AG04450 (cell line): ENCODE results near the genes KRT83, KRT75 and KRT4.

DNA sequence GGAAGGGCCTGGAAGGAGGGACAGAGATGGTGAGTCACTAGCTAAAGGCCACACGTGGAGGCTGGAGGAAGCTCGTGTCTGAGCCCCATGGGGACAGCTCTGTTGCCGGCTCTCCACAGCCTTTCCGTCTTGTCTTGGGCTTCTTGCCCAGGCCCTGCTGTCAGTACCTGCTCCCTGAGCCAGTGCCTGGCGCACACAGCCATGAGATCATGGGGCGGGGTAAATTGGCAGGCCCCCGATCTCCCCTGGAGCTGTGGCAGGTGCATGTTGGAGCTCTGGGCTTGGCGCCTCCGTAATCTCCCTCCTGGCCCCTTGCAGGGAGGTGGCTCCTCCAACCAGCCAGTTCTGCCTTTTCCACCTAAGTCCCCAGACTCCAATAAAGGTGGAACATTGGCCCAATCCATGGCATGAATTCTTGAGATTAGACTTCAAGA, 16.1 kb upstream of the KRT80 start:
- CAGE, long polyA plus RNA: no peak
- RRBS: no CpG with 5 or more reads among the region's 9 CpGs

GRCh38 chr12:52217084-52217691, 15.9 kb upstream of the KRT7 start:
- CAGE, long polyA plus RNA: no peak
- RRBS: no CpG with 5 or more reads among the region's 6 CpGs

- CAGE, long polyA plus RNA: no peak
- RRBS: 23% methylated on average over 19 of the region's 61 CpGs
Observed at GRCh38 chr12:52233321-52234186, 511 bp downstream of the KRT7 start.

DNA sequence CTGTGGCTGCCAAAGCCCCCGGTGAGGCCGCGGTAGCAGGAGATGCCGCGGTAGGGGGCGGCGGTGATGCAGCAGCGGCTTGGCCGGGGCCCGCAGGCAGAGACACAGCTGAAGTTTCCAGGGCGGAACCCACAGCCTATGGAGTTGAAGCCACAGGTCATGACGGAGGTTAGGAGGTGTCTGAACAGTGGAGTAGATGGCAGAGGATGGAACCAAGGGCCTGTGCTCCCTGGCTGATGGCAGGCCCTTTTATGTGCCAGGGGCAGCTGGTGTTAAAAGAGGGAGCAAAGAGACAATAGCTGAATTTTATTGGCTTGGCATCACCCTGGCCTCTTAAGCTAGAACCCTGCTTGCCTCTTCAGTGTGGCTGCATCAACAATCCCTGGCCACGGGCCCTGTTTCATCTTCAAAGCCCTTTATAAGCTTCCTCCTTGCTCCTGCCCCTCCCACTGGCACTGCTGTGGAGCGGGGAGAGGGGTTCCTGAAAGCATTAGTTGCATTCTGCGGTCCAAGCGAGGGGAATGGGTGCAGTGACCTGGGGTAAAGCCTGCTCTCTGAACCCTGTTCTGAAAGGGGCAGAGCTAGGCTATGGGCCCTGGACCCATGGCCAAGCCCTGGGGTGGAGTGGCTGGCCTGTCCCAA, at the start of gene KRT83:
KRT83 (minus strand) TSS at position 224 of the 642 bp plus-strand sequence.
- CAGE, long polyA plus RNA: no peak
- RRBS: 23% methylated on average over 4 of the region's 16 CpGs

DNA sequence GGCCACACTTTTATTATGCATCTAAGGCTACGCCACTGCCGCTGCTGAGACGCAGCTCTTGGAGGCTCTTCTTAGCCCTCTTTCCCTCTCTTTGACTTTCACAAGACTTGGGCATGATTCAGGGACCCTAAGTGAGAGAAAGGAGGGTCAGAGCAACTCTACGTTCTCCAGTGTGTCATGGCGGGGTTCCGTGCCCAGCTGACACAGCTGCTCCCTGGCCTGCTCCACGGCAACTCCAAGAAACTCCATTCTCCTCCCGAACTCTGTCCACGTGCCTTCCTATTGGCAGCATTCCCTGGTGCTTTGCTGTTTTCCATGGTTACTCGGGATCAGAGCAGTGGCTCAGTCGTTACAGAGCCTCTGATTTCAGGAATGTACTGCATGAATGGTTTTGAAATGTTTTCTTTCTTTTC, 3.9 kb upstream of the KRT85 start:
- CAGE, long polyA plus RNA: no peak
- RRBS: no CpG with 5 or more reads among the region's 11 CpGs

- CAGE, long polyA plus RNA: no peak
- RRBS: 83% methylated on average over 5 of the region's 15 CpGs
Observed at GRCh38 chr12:52434154-52434565, at the start of gene KRT75. Gene KRT75 (minus strand): TSS chr12:52434371.

GRCh38 chr12:52494151-52495029, 1.3 kb upstream of the KRT6A start:
- CAGE, long polyA plus RNA: no peak
- RRBS: no CpG with 5 or more reads among the region's 6 CpGs

- CAGE, long polyA plus RNA: no peak
- RRBS: no CpG with 5 or more reads among the region's 7 CpGs
Observed at GRCh38 chr12:52497870-52498378, 4.9 kb upstream of the KRT6A start.

DNA sequence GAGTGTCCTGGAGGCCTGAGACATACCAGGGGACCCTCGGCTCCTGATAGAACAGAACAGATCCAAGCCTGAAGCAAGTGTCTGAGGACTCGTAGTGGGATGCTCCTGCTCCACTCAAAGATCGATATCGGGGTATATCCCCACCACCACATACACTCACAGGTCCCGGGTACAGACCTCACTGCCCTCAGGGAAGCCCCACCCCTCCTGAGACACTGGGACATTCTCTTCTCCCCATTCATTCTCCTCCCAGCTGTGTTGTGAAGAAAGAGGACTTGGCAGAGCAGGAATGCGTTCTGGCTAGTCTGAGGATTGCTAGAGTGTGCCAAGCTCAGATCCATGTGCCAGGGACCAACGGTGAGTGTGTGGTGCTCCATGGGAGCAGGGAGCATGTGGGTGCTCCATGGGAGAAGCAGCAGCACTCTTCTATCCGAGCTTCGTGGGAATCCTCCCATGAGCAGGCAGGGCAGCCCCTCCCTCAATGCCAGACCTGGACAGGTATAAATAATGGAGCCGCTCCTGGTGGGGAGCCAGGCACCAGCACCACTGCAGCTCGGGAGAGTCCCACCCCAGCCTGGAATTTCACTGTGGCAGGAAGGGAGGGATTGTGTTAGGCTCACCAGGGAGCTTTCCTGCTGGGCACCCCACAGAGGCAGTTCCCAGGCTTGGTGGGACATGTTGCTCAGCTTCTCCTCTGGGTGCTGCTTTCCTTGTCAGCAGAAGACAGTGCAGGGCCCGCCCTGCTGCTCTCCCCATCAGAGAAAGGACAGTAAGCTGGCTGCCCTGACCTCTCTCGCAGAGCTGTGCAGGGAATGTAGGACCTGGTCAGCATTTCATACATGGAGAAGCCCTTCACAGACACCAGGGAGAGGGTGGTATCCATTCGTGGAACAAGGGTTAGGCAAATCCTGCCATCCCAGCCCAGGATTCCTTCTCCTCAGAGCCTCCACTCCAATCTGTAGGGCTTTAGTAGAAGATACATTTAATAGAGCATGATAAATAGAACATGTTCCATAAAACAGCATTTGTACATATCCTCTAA, 2.4 kb upstream of the KRT5 start:
- CAGE, long polyA plus RNA: no peak
- RRBS: no CpG with 5 or more reads among the region's 14 CpGs

- CAGE, long polyA plus RNA: no peak
- RRBS: no CpG with 5 or more reads among the region's 5 CpGs
Observed at GRCh38 chr12:52559210-52559654, 6.3 kb upstream of the KRT71 start.

GRCh38 chr12:52585878-52586582, 12.4 kb upstream of the KRT74 start:
- CAGE, long polyA plus RNA: no peak
- RRBS: no CpG with 5 or more reads among the region's 10 CpGs

- CAGE, long polyA plus RNA: no peak
- RRBS: no CpG with 5 or more reads among the region's 6 CpGs
Observed at GRCh38 chr12:52630387-52631146, 12.2 kb upstream of the KRT73 start.

DNA sequence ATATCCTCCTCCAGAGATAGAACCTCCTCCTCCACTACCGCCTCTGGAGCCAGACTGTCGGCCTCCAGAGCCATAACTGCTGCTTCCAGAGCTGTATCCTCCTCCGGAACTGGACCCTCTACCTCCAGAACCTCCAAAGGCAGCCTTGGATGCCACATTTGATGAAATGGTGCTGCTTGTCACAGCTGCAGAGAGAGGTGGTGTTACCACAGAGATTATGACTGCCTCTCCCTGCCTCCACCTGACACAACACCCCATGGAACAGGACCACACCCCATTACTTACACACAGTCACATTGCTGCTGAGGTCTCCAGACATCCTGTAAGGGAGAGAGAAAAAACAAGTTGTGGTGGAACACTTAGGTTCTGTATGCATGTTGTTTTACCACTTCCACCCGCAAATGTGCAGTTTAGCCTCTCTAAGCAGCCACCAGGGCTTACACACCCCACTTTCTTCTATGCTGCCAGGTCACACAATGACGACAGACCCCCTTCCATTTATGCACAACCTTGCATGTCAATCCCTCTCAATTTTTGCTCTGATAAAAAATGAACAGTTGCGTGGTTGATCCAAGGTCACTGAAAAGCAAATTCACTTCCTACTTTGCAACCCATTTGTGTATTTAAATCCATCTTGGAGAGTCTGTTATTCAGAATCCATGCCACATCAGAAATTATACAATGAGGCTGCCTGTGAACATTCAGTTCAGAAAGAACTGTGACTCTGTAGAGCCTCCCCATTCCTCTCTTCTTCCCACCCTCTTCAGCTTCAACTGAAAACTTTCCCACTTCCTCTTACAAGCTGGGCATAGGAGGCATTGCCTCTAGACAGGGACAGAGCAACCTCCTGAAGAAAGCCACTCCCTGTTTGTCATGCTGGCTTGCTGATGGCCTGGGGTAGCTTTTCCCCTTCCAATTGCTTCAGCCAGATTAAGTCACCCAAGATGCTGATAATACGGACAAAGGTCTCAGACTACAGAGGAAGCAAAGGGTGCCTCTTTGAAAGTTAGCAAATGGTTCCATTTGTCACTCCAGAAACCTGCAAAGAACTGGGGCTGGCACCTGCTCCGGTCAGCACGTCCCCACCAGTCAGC, 6.4 kb downstream of the KRT2 start:
- CAGE, long polyA plus RNA: no peak
- RRBS: 27% methylated on average over 2 of the region's 9 CpGs

DNA sequence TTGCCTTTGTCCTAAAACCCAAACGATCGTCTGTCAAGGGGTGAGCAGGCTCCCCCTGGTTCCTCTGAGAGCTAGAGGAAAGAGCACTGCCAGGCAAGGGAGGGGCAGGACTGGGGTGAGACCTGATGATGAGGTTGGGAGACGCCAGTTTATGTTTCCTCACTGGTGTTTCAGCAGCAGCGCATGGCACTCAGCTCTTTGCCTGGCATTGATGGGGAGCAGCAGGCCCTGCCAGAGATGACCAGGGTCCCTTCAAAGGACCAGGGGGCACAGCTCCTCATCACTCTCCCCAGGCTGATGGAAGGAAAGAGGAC, 8.0 kb upstream of the KRT2 start:
- CAGE, long polyA plus RNA: no peak
- RRBS: no CpG with 5 or more reads among the region's 4 CpGs

GRCh38 chr12:52813573-52814196, at the start of gene KRT4:
Gene KRT4 (minus strand): TSS chr12:52814116.
- CAGE, long polyA plus RNA: no peak
- RRBS: 60% methylated on average over 4 of the region's 19 CpGs

- CAGE, long polyA plus RNA: no peak
- RRBS: no CpG with 5 or more reads among the region's 6 CpGs
Observed at GRCh38 chr12:52859988-52860735, 11.4 kb upstream of the KRT78 start.

DNA sequence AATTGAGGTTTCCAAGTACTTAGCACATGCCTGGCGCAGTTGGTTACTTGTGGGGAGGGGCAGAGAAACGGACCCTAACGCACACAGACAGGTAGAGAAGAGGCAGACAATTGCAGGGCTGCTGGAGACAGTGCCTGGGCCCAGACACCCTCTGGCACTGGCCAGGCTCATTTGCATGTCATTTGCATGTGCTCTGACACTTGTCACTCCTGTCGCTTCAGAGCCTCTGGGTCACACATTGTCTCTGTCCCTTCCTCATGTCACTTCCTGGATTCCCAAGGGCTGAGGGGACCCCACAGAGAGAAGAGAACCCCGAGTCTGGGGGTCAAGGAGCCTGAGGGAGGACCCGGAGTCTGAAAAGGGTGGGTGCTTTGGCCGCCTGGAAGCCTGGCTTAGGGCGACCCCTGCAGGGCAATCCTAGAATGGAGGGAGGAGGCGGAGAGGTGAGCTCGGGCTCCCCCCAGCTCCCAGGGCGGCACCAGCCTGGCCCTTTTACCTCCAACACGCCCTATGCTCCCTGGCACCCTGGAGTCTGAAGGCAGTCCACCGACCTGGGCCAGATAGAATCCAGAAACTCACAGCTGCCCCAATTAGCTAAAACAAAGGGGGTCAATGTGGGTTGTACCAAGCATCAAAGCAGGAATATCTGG, 21.6 kb upstream of the KRT78 start:
- CAGE, long polyA plus RNA: no peak
- RRBS: no CpG with 5 or more reads among the region's 13 CpGs

DNA sequence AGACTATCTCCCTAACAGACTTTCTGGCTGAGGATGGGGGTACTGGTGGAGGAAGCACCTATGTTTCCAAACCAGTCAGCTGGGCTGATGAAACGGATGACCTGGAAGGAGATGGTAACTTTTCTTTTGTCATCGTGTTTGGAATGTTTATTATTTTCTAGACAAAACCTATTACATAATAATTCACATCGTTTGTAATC, 10.1 kb downstream of the EIF4B start:
- CAGE, long polyA plus RNA: no peak
- RRBS: no CpG with 5 or more reads among the region's 3 CpGs

DNA sequence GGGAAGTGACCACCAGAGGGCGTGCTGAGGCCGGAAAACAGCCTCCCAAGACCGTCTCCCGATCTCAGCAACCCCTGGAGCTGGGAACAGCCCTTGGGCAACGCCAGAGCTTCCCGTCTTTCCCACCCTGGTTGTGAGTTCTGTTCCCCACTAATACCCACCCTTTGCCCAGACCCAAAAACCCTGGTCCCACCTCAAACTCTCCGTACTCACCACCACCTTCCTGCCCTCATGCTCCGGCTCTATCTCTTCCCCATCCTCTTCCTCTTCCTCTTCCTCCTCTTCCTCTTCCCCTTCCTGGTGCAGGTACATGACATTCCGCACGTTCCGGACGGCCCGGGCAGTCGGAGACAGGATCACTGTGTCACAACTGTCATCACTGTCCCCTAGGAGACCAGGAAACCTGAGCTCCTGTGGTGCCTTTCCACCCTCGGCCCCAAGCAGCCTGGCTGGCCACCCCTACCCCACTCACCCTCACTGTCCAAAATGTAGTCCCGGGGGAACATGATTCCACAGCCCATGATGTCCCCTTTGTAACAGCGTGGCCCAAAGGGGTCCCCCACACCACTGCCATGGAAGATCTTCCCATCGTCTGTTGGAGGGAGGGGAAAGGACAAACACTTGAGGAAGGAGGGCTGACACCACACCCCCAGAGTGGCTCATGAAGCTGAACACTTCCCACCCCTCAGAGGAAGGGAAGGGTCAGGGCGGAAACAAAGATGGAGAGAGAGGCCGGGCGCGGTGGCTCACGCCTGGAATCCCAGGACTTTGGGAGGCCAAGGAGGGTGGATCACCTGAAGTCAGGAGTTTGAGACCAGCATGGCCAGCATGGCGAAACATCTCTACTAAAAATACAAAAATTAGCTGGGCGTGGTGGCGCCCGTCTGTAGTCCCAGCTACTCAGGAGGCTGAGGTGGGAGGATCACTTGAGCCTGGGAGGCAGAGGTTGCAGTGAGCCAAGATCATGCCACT, 12.8 kb downstream of the SPRYD3 start:
- CAGE, long polyA plus RNA: no peak
- RRBS: 35% methylated on average over 3 of the region's 27 CpGs

GRCh38 chr12:53188617-53189256, 8.0 kb upstream of the CSAD start:
- CAGE, long polyA plus RNA: no peak
- RRBS: no CpG with 5 or more reads among the region's 2 CpGs